Ishikawa (cell line): ENCODE data around the genes PLA2G7, ANKRD66, ADGRF1, CD2AP, IL17F, GSTA2 and FBXO9.

- RRBS, result no CpG with 5 or more reads among the region's 2 CpGs
These were observed 5.6 kb downstream of the SLC25A27 start for GRCh38 chr6:46658374-46658790.

DNA sequence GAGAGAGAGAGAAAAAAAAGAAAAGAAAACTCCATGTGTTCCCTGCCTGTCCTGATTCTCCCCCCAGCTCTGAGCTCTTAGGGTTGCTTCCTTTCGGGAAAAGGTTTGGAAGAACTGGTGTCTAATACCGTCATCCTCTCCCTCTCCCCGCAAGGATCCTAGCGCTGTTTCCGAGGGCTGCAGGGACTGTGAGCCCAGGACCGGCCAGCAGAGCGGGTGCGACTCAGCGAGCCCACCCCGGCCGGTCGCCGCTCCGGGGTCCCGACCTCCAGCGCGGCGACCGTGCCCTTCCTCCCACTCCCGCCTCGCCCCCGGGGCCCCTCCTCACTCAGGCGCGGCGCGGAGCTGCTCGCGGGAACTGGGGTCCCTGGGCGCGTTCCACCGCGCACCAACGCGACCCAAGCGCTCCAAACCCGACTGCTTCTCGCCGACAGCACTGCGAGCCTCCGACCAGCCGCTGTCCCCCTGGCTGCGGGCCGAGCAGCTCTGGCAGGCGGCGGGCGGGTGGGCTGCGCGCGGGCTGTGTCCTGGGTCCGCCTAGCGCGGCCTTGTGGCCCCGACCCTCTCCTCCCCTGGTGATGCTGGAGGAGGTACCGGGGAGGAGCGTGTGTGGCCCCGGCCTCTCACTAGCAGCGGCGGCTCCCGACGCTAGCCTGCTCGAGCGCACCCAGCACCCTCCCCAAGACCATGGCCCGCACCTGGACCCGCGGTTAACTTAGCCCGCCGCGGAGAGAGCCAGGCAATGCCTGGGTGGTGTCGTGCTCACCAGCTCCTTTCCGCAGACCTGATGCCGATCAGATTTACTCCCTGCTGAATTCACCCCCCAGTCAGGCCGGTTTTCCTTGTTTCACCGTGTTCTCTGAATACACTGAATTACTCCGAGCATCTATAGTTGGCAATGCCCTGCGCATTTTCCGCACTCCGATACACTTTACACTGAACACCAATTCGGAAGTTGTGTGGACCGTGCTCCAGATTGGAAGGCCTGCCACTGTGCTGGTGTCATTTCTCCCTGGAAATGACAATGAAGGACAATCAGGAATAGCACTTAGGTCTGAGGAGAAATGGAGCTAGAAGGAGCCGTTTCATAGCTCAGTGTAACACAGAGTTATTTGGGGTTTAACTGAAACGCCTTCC lies at the start of gene PLA2G7:
Gene PLA2G7 (minus strand): TSS at position 524 of the 1,137 bp plus-strand sequence.
- RRBS, result 1% methylated on average over 14 of the region's 81 CpGs

- RRBS, result no CpG with 5 or more reads among the region's 2 CpGs
These were observed at the start of gene ANKRD66 for GRCh38 chr6:46746608-46747055. Gene ANKRD66 (plus strand): TSS chr6:46746933.

GRCh38 chr6:47041993-47042621 lies at the start of gene ADGRF1:
Gene ADGRF1 (minus strand): TSS chr6:47042332.
- RRBS, result no CpG with 5 or more reads among the region's 7 CpGs

GRCh38 chr6:47076704-47077304 lies 34.7 kb upstream of the ADGRF1 start:
- RRBS, result no CpG with 5 or more reads among the region's 6 CpGs

- RRBS, result no CpG with 5 or more reads among the region's 4 CpGs
These were observed 106.2 kb downstream of the TNFRSF21 start for GRCh38 chr6:47203376-47204020.

DNA sequence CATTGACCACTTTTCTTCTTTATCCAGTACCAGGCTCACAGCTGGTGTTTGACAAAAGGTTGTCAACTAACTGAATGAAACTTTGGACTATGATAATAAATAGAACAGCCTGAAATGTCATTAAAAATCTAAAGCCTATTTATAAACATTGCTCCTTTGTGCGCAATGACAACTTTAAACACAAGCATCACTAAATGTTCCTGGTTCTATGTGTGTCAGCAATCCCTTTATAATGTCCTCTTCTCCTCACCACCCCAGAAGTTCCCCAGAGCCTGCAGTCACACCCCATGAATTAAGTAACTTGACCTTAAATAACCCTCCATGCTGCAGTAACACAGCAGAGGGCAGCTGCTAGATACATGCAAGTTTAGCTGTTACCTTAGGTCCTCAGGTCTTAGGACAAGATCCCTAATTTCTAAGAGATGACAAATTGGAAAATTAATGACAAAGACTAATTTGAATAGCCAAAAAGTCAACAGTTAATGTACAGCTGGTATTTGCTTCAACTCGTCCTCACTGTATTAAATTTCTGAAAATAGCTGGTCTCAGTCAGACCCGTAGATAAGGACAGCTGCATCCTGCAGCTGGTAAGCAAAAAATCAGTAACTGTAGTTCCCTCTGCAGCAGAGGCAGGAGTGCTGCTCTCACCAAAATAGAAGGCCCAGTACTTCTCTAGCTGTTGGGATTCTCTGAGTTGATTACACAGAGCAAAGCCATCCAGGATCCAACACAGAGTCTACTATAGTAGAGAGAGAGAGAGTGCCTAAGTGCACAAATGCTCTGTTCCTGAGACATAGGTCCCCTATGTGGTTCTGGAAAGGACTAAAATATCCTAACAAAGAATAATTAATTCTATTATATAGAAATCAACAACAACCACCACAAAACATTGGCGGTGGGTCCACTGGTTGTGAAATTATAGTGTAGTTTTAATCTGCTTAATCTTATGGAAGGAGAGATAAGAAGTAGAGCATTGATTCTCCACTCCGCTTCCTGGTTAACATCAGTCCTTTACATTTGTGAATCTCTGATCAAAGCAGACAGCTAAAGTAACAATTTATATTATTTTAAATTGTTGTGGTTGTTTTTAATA lies 62.3 kb downstream of the TNFRSF21 start:
- RRBS, result no CpG with 5 or more reads among the region's 5 CpGs

GRCh38 chr6:47310174-47310515 lies 440 bp upstream of the TNFRSF21 start:
- RRBS, result no CpG with 5 or more reads among the region's 6 CpGs

DNA sequence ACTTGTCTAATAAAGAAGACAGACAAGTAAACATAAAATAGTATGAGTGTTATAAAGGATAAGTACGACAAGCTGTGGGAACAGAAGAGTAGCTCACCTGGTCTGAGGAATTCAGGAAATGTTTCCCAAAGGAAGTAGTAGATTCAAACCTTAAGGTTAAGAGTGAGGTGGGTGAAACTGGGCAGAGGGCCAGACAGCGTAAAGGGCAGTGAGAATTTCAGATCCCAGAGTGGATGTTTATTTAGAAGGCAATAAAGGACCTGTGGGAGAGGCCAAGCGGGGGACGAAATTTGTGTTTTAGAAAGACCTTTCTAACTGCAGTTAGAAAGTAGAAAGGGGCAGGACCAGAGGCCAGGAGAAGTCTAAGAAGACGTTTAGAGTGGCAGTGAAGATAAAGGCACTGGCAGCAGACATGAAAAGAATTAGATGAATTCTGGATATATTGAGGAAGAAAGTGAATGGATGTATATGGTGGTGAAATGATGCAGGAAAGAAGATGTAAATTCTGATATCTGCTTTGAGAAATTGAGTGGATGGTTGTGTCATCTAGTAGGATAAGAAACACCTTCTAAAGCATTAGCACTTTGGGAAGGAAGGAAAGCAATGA lies 72.1 kb upstream of the CD2AP start:
- RRBS, result no CpG with 5 or more reads among the region's 5 CpGs

- RRBS, result 2% methylated on average over 26 of the region's 51 CpGs
These were observed at the start of gene CD2AP for GRCh38 chr6:47477324-47477857. Gene CD2AP (plus strand): TSS chr6:47477789.

DNA sequence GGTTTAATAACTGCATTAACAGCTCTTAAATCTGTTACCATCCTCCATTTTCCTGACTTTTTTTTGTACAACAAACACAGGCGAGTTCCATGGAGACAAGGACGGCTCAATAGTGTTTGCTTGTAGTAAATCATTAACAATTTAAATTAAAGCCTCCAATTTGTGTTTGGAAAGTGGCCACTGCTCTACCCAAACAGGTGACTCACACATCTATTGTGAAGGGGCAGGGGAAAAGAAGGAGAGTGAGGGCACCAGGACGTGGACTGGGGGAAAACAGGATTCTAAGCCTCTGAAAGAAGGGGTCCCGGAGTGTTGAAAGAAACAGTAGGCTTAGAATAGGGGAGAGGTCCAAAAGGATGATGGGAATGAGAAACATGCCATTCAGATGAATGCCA lies 6.9 kb downstream of the GLYATL3 start:
- RRBS, result no CpG with 5 or more reads among the region's 4 CpGs

DNA sequence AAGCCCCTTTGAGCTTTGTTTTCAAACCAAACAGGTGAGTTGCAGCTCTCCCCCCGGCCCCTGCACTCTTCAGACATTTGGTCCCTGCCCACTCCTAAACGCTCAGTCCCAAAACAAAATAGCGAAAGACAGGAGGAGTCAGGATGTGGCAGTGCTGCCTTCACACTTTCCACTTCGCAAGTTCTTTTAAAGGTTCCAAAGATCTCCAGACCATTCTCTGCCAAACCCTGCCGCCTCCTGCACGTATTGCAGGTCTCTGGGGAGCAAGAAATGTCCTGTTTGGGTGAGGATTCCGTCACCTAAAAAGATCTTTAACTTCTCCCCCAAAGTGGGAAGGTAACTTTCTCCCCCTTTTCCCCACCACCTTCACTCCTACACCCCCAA lies 27.7 kb downstream of the TFAP2B start:
- RRBS, result no CpG with 5 or more reads among the region's 7 CpGs

GRCh38 chr6:52244417-52244529 lies at the start of gene IL17F:
Gene IL17F (minus strand): TSS chr6:52244500.
- RRBS, result no CpG with 5 or more reads among the region's 1 CpG

- RRBS, result no CpG with 5 or more reads among the region's 8 CpGs
These were observed 11.0 kb downstream of the MCM3 start for GRCh38 chr6:52273571-52274009.

DNA sequence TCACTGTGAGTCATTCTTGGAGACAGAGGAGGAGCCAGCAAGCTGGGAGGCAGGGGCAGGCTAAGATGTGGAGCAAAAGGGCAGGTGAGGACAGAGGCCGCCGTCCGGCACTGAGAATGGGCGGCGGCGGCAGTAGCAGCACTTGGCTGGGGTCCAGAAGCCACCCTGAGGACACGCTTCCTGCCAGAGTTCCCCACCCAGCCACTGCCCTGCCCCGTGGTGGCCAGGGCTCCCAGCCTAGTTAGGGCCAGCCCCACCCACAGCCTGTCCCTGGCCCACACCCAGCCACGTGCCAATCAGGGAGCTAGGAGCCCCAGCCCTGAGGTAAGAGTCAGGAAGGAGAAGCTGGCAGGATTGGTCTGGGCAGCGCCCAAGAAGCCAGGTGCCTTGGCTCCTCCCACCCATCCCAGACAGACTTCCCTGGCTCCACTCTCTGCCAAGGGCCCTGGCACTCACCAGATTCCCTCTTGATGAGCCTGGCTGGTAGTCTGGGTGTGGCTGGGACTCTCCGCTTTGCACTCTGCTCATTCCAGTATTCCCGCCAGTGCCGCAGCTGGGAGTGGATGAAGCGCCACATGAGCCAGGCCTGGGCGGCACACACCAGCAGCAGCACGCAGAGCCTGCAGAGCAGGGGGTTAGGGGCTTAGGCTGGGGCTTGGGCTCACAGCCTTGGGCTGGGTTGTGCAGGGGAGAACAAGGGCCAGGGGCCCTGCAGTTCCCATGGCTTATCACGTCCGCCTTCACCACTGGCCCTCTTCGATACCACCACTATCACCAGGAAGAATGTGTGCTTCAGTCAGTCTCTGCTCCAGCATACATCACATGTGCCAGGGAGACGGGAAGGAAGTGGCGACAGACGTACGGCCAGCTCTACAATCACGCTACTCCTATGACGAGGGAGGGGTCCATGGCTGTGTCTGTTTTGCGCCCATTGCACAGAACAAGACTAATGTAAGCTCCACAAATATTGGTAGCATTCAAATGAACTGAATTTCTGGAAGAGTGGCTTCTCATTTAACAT lies 72.4 kb downstream of the TRAM2 start:
- RRBS, result no CpG with 5 or more reads among the region's 26 CpGs

- RRBS, result no CpG with 5 or more reads among the region's 2 CpGs
These were observed 4.4 kb upstream of the TMEM14A start for GRCh38 chr6:52666533-52666865.

GRCh38 chr6:52763186-52763748 lies at the start of gene GSTA2:
Gene GSTA2 (minus strand): TSS chr6:52763475.
- RRBS, result no CpG with 5 or more reads among the region's 1 CpG

GRCh38 chr6:53065044-53065209 lies 277 bp upstream of the FBXO9 start:
- RRBS, result no CpG with 5 or more reads among the region's 7 CpGs

DNA sequence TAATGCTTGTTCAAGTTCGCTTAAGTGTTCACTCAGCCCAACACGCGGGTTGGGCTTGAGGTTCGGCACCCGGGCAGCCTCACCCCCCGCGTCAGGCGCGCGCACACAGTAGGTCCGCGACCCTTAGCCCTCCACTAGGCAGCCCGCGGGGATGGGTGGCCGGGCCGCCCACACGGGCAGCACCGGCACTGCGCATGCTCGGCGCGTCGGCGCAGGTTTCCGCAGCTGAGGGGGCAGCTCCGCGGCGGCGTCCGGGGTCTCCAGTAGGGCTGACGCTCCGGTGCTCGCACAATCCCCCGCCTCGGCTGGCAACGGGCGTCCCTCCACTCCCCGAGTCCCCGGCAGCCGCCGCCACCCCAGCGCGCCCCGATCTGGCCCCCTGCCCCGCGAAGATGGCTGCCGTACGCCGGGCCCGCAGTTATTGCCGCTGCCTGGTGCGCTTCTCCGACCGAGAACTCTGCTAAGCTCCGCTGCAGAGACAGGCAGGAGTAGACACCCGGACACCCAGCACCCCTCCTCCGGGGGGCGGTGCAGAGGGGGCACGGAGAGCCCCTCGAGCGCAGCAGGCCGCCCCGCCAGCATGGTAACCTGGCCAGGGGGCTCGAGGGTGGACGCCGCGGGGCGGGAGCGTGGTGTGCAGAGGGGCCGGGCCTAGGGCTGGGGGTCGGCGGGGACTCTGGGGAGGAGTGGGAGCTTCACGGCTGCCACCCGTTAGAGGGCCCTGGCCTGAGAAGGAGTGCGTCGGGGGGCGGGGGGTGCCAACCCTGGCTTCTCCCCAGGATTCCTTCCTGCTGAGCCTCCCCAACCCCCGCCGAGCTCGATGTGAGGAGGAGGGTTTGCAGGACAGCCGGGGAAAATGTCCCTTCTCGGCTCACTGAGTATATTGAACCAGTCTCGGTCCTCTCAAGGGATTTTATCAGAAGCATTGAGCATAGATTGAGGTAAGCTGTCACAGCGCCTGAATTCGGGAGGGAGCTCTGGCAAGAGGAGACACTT lies at the start of gene FBXO9:
Gene FBXO9 (plus strand): TSS at position 195 of the 996 bp plus-strand sequence.
- RRBS, result 2% methylated on average over 54 of the region's 85 CpGs

DNA sequence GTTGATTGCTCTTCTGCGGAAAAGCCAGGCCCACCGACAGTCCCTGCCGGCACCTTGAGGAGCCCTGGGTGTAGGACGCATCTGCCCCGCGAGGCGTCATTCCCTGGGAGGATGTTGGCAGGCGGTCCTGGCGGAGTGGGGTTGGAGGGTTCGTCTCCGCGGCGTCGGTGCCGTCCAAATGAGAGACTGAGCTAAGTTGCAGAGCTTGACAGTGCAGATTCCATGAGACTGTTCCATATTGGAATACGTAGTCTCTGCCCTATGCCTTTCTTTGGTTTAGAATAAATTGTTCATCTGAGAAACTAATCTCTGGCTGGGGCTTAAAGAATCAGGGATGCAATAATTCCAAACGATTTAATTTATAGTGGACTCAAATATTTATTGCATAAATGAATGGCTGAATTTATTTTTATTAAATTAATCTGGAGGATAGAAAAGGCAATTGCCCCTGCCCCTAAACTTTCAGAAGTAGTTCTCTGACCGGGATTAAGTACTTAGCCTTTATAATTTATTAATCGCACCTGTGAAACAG lies 1.1 kb downstream of the FBXO9 start:
- RRBS, result no CpG with 5 or more reads among the region's 19 CpGs